CD14-positive monocyte (primary cell): Measurements from ENCODE around the gene IHH.

DNA sequence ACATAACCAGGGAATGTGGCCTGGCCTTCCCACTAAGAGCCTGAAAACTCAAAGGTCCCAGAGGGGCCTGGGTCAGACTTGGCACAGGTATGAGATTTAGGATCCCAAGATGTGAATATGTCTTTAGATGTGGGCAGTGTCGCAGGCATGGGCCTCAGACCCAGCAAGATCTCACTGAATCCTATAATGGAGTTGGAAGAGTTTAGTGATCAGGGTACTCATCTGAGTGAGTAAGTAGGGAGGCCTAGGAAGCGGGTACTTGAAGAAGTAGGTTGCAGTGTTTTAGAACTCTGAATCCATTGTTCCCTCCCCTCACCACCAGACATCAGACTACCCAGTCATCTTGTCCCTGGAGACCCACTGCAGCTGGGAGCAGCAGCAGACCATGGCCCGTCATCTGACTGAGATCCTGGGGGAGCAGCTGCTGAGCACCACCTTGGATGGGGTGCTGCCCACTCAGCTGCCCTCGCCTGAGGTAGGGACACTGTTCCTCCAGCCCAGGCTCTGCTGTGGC is 22.7 kb downstream of the PLCD4 start:
- CAGE, long polyA plus RNA = no peak

DNA sequence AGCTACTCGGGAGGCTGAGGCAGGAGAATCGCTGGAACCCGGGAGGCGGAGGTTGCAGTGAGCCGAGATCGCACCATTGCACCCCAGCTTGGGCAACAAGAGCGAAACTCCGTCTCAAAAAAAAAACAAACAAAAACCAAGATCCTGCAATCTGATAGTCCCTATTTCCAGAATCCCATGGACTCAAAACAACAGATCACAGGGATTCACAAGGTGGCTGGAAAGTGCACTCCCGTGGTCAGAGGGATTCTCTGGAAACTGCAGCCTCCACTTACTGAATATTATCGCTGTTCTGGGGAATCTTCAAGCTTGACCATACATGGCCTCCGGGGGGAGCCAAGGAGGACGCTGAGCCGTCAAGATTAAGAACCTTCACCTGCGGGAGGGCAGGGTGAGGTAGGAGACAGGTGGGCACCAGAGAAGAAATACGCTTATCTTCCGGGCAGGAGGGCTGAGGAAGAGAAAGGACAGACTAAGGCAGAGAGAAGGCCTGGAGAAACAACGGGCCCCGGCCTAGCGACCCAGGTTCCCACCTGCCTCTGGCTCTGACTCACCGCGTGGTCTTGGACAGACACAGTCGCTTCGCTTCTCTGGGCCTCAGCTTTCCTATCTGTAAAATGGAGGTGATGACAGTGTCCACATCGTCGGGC is 872 bp downstream of the ZNF142 start:
- CAGE, long polyA plus RNA = no peak

- CAGE, long polyA plus RNA = no peak
These were observed 23.7 kb downstream of the CYP27A1 start for GRCh38 chr2:218805586-218806200.

- CAGE, long polyA plus RNA = no peak
These were observed 30.6 kb downstream of the CYP27A1 start for GRCh38 chr2:218812361-218813200.

DNA sequence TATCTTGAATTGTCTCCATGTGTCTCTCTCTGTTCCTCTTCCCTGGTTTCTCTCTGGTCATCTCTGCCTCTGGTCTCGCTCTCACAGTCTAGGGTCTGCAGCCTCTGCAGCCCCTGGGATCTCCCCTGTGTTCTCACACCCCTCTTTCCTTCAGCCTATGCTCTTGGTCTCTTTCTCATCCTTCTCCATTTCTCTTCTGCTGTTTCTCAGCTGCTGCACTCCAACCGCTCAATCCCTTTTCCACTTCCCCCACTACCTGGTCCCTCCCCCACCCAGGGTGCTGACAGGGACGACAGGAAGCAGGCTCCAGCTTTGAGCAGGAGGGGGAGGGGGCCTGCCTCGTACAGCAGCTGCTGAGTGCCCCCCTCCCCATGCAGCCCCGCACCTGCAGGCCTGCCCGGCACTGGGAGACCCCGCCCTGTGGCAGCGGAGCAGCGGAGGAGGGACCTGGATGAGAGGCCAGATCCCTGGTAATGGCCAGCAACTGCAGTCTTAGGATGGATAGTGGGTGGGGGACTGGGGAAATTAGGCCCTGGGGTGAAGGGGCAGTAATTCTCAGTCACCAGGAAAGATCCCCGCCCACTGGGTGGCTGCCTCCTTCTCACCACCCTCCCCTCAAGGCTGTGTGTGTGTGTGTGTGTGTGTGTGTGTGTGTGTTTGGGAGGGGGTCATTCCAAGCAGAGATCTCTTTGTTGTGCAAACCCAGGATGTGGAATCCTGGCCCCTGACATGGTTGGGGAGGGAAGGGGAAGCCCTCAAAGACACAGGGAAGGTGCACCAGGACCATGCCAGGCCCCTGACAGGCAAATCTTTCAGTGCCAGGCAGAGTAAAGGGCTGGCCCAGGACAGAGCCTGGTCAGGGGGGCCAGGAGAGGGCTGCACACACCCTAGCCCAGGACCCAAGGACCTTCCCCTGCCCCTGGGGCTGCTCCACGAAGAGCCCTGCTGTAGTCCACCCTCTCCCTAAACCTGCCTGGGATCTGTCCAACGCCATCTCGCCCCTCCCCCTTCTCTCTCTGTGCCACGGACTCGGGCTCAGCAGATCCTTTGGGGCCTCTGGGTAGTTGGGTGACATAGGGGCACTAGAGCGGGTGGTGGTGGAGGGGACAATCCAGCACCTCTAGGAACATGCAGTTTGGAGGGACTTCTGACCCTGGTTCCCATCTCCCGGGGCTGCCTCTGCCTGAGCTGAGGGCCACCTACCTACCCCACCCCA is 6.9 kb upstream of the CRYBA2 start:
- CAGE, long polyA plus RNA = no peak

- CAGE, long polyA plus RNA = no peak
These were observed at the start of gene IHH for GRCh38 chr2:219060455-219061486. IHH (minus strand) TSS chr2:219060921.

DNA sequence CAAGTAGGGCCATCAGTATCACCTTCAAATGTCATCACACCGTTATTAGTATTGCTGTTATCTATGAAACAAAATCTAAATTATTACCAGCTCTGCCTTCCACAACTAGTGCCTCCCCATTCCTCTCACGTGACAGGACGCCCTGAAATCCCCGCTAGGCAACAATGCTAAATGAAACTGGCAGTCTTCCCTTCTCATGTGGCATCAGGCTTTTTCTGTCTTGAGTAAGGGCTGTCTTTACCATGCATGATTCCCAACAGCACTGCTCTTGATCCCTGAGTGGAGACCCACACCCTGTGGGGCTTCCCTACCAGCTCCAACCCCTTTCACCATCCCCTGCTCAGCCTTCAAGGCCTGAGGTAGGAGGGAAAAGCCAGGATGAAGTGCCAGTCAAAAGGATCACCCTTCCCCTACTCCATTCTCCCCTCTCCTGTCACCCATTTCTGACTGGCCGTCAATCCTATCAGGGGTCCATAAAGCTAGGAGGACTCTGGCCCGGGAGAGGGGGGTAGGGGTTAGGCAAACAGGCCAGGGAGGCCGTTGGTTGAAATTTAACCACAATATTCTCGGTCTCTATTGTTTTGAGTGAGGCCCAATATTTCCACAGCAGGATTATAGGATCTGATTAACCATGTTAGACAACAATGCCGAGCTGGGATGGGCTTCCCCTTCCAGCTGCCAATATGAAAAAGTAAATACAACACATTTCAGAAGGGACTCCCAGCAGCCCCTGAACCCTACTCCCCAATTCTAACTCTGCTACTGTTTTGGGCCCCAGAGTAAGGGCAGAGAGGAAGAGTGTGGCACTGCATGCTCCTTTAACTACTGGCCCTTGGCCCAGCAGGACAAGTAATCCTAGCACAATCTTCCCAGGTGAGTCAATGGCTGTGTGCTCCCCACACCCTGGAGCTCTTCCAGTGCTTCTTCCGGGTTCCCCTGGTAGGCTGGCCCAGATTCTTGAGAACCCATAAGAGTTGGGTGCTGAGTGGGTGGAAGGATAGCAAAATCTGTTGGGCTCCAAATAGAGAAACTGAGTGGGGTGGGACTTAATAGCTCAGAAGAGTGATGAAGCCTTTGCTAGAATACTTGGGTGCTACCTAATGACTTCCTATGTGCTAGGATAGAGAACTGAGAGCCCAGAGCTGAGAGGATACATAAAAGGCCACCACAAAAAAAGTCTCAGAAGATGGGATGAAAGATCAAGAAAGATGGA is 10.5 kb upstream of the IHH start:
- CAGE, long polyA plus RNA = no peak

GRCh38 chr2:219107798-219108372 is 47.2 kb upstream of the IHH start:
- CAGE, long polyA plus RNA = no peak

DNA sequence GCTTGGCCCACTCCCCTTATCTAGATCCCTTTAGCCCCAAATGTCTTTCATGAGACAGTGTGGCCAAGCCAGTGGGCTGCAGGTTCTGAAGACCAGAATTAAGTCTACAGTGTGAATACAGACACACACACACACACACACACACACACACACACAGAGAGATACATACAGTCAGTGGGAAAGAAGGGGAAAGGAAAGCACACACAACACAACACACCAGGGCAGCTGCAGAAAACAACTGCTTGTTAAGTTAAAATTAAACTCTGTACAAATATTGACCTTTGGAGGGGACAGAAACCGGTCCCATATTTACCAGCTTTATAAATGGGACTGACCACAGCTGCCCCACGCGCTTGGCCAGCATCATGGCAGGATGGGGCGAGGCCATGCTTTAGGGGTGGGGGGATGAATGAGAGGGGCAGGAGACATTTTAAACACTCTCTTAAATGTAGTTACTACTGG is 49.1 kb downstream of the NHEJ1 start:
- CAGE, long polyA plus RNA = no peak

DNA sequence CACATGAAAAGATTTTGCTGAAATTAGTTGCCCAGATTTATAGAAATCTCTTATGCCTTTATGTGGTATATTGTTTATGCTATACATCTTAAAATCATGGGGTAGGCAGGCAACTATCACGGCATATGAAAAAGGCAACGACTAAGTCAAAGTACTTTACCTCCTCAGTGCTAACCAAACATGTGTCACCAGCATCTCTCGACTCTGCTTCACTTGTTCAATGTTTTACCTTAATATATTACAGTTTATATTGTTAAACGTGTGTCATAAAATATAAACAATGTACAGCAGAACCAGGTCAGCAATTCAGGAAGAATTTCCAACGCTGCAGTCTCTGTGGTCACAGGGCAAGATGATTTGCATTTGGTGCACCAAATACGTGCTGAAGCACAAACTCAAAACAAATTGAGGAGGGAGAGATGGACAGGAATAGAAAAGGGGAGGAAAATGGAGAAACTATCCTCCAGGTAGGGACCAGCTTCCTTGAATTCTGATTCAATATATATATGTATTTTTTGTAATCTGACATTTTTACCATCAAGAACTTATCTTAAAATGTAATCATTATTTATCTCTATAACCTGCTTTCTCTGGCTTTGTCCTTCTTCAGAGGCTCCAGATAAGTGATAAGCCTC is 47.6 kb downstream of the NHEJ1 start:
- CAGE, long polyA plus RNA = no peak

GRCh38 chr2:219116677-219117473 is 43.7 kb downstream of the NHEJ1 start:
- CAGE, long polyA plus RNA = no peak

DNA sequence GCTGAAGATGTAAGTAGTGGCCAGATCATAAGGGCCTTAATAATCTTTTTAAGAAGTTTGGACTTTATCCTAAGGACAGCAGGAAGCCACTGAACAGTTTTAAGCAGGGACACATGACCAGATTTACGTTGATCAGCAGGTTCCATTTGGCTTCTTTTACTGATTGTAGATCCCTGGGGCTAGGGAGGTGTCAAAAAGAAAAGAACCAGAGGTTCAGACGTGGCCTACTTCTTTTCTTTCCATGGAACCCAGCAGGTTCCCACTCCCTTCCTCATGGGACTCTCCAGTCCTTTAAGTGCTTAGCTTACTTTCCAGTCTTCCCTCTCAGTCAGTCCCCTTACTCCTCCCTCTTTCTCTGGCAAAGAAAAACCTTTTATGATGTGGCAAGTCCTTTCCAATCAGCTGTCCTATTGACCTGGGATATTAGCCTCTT is 33.6 kb downstream of the NHEJ1 start:
- CAGE, long polyA plus RNA = no peak

GRCh38 chr2:219159653-219160128 is 924 bp downstream of the NHEJ1 start:
- CAGE, long polyA plus RNA = no peak

GRCh38 chr2:219219425-219219825 is 667 bp upstream of the ABCB6 start:
- CAGE, long polyA plus RNA = no peak

DNA sequence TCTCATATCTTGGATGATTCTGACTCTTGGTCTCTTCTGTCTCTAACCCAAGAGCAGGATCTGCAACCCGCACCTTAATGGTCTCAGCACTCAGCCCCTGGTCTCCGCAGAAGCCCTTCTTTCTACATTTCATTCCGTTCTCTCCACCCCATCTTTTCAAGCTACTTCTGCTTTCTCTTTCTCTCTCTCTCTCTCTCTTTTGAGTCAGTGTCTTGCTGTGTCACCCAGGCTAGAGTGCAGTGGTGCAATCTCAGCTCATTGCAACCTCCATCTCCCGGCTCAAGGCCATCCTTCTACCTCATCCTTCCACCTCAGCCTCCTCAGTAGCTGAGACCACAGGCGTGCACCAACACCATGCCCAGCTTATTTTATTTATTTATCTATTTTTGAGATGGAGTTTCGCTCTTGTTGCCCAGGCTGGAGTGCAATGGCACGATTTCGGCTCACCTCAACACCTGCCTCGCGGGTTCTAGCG is 1.2 kb upstream of the TUBA4A start:
- CAGE, long polyA plus RNA = no peak

DNA sequence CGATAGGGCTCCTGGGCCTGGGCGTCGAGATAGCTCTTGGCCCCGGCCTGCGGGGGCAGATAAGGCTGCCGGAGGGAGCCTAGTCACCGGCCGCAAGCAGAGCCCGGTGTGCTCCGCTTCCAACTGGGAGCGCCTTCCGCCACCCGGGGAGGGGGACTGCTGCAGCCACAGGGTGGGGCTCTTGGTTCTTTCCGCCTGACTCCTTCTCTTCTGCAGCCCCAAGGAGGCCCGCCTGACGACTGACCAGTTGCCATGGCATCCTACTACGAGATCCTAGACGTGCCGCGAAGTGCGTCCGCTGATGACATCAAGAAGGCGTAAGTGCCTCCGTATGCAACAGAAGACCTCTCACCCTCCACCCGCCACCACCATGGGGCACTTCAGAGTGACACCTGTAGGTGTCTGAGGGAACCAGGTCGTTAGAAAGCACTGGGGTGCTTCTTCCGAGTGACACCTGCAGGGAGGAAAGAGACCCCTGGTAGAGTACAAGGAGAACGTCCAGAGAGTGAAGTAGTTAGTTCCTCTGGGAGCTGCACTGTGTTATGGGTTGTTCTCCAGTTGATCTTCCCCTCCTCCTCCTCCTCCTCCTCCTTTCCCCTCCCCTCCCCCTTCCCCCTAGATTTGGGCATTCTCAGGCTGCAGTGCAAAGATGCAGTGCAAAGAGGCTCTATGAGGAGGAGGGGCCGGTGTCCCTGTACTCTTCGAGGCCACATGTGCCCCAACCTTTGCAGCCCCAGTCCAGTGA is 588 bp downstream of the DNAJB2 start:
- CAGE, long polyA plus RNA = no peak

- CAGE, long polyA plus RNA = no peak
These were observed 1.7 kb downstream of the PTPRN start for GRCh38 chr2:219307468-219307951.

GRCh38 chr2:219435012-219435627 is 477 bp downstream of the SPEG start:
- CAGE, long polyA plus RNA = no peak

- CAGE, long polyA plus RNA = no peak
These were observed 1.1 kb downstream of the SPEG start for GRCh38 chr2:219435756-219436058.

DNA sequence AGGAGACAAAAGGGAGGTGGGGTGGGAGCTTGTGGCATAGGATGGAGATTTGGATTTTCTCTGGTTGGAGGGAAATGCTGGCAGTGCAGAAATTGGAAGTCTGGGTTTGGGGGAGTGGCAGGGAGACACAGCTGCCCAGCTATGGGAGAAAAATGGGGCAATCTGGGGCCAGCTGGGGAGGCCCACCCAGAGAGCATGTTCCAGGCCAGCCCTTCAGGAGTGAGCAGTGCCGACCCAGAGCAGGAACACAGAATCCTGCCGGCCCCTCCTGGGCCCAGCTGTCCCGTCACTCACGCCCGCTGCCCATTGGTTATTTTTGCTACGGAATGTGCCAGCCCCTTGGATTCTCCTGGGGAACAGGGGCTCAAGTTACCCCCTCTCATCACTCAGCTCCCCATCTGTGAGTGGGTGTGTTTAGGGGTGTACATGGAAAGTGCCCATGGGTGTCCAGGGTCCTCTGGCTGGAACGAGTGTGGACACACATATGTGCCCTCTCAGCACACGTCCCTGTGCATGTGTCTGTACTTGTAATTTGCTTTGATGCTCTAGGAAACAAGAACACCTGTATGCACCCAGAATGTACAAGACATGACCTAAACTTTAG is 4.9 kb downstream of the SPEG start:
- CAGE, long polyA plus RNA = no peak